GM12892 (cell line): ENCODE data around the gene SDS.

DNA sequence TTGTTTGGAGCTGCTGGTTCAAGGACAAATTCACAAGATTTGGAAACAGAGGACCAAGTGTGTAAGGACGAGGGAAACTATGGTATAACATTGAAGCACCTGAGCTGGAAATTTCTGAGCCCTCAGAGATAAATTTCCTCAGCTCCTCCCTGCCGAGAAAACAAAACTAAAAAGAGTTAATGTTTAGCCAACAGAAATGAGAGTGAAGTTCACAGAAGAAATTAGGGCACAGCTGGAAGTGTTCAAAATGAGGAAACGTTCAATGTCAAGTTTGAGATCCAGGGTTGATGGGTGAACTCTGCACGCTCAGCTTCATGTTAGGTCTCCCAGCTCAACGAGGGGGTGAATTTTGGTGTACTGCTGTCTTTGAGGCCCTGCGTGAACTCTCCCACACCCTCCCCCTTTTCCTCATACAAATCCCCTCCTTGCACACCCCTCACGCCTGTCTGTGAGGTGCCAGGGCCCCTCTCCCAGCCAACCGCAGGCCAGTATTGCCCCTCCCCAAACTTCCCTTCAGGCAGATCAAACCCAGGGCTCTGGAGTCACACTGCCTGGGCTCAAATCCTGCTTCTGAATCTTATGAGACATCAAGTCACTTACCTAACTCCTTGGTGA is 13.3 kb upstream of the OAS3 start:
- RRBS: no CpG with 5 or more reads among the region's 8 CpGs

- RRBS: no CpG with 5 or more reads among the region's 5 CpGs
Observed at GRCh38 chr12:112971117-112971490, 7.2 kb upstream of the OAS2 start.

GRCh38 chr12:113136090-113136577 is 573 bp upstream of the RASAL1 start:
- RRBS: no CpG with 5 or more reads among the region's 17 CpGs

- RRBS: 2% methylated on average over 16 of the region's 49 CpGs
Observed at GRCh38 chr12:113153205-113153767, 3.8 kb downstream of the CFAP73 start.

- RRBS: no CpG with 5 or more reads among the region's 25 CpGs
Observed at GRCh38 chr12:113296815-113297706, 37.8 kb downstream of the SLC8B1 start.

GRCh38 chr12:113299387-113300354 is 35.2 kb downstream of the SLC8B1 start:
- RRBS: no CpG with 5 or more reads among the region's 19 CpGs

GRCh38 chr12:113348879-113349634 is 9.3 kb upstream of the PLBD2 start:
- RRBS: no CpG with 5 or more reads among the region's 23 CpGs

DNA sequence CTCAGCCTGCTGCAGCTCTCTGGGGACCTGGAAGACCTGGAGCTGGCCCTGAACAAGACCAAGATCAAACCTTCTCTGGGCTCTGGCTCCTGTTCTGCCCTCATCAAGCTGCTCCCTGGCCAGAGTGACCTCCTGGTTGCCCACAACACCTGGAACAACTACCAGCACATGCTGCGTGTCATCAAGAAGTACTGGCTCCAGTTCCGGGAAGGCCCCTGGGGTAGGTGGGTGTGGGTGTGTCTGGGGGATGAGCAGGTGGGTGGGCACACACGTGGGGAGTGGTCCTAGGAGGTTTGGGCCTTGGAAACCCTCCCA is 16.4 kb downstream of the PLBD2 start:
- RRBS: no CpG with 5 or more reads among the region's 3 CpGs

DNA sequence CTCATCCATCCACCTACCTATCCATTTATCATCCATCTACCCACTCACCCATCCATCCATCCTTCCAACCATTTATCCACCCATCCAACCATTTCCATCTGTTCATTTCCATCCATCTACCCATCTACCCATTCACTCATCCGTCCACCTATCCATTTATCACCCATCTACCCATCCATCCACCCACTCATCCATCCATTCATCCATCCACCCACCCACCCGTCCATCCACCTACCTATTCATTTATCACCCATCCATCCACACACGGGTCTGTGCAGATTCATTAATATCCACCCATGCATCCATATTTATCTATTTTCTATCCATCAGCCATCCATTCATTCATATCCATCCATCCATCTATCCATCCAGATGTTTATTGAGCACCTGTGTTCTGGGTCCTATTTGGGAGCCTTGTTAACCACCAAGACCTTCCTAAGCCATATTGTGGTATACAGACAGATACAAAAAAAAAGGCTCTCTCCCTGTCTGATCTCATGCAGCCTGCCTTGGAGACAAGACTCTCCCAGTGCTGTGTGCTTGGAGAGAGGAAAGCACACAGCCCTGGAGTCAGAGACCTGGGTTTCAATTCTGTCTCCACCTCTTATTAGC is 12.9 kb downstream of the SDS start:
- RRBS: no CpG with 5 or more reads among the region's 3 CpGs

- RRBS: no CpG with 5 or more reads among the region's 6 CpGs
Observed at GRCh38 chr12:113397530-113397978, 6.1 kb downstream of the SDS start.

- RRBS: 15% methylated on average over 1 of the region's 6 CpGs
Observed at GRCh38 chr12:113403619-113404182, at the start of gene SDS. TSS of gene SDS (minus strand) at chr12:113403887.

DNA sequence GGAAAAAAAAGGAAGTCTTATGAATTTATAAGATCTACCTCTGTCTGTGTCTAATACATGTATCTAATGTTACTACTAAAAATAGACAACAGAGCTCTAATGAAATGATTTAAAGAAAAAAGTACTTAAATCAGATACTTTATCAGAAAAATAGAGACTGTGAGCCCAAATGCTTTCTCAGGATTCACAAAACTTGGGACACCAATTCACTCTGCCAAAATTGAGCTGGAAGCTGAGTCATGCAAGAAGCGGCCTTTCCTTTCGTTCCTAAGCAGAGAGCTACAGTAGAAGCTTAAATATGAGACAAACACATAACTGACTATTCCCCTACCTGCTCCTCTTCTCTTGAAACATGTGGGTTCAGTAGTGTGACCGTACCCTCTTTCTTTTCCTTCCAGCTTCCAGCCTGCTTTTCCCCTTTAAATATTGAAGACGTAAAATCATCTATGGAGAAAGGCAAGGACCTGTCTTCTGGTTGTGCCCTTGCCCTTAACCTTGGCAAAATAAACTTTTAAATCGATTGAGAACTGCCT is 4.2 kb upstream of the SDS start:
- RRBS: no CpG with 5 or more reads among the region's 5 CpGs

- RRBS: no CpG with 5 or more reads among the region's 18 CpGs
Observed at GRCh38 chr12:114480254-114480713, 74.3 kb upstream of the TBX5 start.

DNA sequence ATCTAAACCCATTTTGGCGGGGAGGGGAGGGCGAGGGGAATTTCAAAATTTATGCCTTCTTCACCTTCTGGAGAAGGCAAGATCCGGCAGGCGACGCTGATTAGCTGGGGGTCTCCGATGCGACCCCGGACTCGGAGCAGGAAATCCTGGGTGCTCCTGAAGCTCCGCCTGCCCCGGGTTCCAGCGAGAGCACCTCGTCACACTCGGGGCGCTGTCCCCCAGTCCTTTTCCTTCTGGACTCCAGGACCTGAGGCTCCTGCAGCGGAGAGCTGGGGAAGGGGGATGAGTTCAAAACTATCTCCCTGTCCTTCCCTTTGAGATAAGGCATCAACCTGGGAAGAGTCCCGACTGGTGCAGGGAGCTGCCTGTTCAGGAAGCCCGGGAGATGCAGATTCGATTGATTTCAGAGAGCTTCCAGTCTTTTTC is 74.8 kb upstream of the TBX5 start:
- RRBS: 37% methylated on average over 6 of the region's 19 CpGs

DNA sequence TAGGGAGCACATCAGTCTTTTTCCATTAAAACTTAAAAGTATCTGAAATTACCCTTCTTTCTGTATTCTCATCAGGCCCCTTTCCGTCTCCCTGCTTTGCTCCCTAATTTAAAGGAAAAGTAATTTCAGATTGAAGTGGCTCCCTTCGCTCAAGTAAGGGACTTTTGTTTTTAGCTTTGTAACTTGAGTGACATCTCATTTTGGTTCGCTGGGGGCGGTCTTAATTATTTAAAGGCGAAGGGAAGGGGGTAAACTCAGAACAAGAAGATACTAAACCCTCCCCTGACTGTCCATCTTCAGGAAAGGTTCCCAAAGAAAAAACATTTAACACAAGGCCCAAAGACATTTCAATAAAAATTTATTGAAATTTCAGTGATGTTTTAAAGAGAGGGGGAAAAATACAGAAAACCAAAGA is 14.1 kb downstream of the TBX3 start:
- RRBS: no CpG with 5 or more reads among the region's 5 CpGs

DNA sequence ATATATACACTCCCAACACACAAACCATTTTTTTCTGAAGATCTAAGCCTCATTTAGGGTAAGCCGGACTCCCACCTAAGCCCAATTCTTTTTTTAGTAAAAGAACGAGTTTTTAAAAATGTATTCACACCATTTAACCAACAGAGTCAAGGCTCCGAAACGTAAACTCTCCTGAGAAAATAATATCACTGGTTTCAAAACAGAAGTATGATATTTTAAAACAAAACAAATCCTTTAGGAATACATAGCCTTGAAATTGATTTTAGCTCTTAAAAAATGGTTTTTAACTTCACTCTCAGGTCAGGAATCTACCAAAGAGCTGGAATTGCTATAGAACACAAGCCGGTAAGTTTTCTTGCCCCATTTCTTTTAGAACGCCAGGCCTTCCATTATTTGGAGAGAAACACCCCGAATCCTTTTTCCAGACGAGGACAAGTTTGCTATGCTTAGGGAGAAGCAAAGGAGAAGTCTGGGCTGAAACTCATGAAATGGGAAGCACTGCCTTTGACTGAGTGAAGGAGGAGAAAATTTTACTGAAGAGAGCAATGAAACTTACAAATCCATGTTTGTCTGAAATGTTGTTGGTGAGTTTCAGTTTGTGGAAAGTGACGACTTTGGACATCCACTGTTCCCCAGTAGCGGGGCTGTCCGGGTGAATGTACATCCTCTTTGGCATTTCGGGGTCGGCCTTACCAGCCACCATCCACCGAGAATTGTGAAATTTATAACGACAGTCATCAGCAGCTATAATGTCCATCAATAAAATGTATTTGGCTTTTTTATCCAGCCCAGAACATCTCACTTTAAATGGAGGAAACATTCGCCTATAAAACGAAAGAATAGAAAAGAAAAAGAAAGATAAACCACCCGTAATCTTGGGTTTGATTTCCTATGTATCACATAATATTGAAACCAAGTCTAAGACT is 3.4 kb downstream of the TBX3 start:
- RRBS: no CpG with 5 or more reads among the region's 18 CpGs

- RRBS: no CpG with 5 or more reads among the region's 6 CpGs
Observed at GRCh38 chr12:114683649-114683800, 450 bp downstream of the TBX3 start.

- RRBS: no CpG with 5 or more reads among the region's 14 CpGs
Observed at GRCh38 chr12:114686464-114686885, 2.5 kb upstream of the TBX3 start.

DNA sequence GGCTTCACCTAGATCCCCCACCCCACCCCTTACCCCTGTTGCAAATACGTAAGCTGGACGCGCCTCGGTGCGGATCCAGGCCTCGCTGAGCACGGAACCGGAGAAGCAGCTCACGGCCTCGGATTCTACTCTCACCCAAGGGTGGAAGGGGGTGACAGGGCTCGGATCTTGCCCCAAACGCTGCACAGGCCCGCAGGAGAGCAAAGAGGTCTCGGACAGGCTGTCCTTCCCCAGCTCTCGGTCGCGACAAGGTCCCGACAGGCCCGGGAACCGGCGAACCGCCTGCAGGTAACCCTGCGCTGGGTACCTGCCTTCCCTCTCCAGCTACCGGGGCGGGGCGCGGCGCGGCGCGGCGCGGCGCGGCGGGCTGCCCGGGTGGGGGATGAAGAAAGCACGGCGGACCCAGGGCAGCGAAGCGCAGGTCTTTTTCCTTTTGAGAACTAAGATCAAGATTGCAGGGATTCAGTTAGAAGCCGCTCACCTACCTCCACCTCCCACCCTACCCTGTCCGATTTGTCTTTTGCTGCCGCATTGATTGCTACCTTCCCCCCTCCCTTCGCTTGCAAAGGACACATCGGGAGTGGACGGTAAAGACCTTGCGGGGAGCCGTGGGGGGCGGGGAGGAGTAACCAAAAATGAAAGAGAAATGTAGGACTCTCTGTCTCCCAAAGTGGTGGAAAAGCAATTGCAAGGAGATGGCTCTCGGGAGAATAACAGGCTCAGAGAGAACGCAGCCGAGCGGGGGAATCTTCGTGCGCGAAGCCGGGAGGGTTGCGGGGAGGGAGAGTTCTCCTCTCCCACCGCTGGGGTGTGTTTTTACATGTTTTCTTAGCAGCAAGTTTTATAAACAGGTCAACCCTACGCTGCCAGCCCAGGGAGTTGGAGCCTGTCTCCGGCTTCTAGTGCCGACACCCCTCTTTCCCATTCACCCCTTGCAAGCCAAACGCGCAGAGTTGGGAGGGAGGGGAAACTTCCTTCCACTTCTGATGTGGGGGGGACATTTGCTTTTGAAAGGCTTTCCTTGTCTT is 8.5 kb upstream of the TBX3 start:
- RRBS: 51% methylated on average over 5 of the region's 65 CpGs

DNA sequence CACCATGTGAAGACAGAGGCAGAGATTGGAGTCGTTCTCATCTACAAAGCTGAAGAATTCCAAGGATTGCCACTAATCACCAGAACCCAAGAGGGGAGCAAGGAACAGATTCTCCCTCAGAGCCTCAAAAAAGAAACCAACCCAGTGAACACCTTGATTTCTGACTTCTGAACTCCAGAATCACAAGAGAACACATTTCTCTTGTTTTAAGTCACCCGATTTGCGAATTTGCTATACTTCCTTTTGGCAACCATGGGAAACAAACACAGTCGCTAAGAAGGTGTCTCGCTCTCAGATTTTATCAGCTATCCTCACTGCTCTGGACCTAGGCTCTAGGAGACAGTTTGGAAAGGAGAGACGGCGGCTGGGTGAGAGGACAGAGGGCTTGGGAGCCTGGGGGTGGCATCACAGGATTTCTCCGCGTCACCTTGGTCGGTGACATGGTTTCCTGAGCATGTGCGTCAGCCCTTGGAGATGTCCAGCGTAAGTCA is 90.0 kb upstream of the TBX3 start:
- RRBS: no CpG with 5 or more reads among the region's 12 CpGs